ENCODE data around the gene CNRIP1.

GRCh38 chr2:66583538-66584064 is 148.7 kb downstream of the MEIS1 start:
- RRBS: no CpG with 5 or more reads among the region's 11 CpGs

- RRBS: no CpG with 5 or more reads among the region's 4 CpGs
Observed at GRCh38 chr2:66625576-66625963, 190.6 kb downstream of the MEIS1 start.

DNA sequence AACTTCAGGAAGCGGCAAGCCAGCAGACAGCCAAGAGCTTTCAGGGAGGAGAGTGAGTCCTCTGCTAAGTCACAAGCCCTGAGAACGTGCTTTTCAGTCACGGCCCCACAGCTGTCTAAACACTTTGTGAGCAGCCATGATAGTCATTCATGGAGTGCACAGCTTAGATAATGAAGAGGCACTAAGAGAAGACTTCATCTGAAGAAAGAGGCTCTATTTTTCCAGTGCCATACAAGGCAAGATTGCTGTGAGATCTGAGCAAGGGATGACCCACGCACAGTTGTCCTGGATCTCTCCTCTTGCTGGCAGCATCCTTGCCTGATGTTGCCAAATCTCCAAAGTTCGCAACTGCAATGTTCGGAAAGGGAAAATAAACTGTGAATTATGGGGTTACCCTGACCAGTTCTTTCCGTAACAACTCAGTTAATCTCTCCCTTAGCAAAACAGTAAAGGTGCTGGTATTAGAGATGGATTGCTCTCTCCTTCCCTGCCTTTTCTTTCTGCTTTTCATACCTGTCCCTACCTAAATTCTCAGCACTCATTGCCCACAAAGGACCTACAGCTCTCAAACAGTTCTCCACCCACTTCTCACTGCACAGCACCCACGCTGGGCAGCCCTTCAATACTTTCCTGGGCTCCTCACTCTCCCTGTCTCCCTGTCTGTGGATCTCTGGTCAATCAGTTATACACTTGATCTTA is 418.8 kb downstream of the MEIS1 start:
- RRBS: no CpG with 5 or more reads among the region's 8 CpGs

GRCh38 chr2:67065260-67065501 is 332.0 kb upstream of the ETAA1 start:
- RRBS: no CpG with 5 or more reads among the region's 2 CpGs

DNA sequence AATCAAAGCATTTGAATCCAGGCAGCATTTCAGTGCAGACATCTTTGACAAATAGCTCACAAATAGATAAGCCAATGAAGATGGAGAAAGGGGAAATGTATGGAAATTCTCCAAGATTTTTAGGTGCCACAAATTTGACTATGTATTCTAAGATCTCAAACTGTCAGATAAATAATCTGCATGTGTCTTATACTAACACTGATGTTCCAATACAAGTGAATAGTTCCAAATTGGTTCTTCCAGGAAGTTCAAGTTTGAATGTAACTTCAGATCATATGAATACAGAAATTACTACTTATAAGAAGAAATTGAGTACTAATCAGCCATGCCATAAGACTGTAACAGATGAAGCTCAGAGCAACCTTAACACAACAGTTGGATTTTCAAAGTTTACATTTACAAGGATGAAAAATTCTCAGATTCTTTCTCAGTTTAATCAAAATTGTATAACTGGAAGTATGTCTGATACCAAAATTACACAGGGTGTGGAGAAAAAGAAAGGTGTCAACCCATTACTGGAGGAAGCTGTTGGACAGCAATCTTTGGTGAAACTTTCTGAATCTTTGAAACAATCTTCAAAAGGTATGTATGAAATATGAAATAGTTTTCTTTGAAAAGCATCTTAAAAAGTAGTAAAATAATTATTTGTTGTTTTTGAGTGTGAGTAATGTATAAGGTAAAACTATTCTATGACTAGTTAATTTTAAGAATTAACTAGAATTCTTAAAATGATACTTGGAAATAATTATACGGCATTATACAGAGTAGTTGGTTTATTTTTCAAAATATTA is 7.8 kb downstream of the ETAA1 start:
- RRBS: no CpG with 5 or more reads among the region's 1 CpG

GRCh38 chr2:67666142-67666452 is 269.0 kb downstream of the ETAA1 start:
- RRBS: no CpG with 5 or more reads among the region's 3 CpGs

DNA sequence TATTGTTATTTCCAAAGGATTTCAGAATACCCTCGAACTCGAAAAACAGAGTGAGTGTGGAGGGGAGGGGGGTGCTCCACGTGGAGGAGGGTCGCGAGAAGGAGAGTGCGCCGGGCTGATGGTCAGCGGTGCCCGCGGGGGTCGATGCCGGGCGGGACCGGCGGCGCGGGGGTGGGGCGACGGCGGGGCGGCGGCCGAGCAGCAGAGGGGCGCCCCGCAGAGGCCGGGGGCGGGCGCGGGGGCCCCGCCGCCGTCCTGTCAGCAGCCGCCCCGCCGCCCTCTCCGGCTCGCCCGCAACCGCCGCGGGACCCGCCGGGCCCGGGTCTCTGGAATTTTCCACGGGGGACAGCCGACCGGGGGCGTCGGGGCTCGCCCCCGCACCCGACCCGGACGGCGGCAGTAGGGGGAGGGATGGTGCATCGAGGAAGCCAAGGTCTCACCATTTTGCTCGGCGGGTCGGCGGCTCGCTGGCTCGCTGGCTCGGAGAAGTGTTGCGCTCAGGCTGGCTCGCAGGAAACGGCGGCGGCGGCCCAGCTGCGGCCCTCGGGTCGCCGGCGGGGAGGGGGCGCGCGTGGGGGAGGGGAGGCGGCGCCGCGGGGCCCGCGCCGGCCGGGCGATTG is 537 bp downstream of the PPP3R1 start:
- RRBS: 2% methylated on average over 38 of the region's 86 CpGs

DNA sequence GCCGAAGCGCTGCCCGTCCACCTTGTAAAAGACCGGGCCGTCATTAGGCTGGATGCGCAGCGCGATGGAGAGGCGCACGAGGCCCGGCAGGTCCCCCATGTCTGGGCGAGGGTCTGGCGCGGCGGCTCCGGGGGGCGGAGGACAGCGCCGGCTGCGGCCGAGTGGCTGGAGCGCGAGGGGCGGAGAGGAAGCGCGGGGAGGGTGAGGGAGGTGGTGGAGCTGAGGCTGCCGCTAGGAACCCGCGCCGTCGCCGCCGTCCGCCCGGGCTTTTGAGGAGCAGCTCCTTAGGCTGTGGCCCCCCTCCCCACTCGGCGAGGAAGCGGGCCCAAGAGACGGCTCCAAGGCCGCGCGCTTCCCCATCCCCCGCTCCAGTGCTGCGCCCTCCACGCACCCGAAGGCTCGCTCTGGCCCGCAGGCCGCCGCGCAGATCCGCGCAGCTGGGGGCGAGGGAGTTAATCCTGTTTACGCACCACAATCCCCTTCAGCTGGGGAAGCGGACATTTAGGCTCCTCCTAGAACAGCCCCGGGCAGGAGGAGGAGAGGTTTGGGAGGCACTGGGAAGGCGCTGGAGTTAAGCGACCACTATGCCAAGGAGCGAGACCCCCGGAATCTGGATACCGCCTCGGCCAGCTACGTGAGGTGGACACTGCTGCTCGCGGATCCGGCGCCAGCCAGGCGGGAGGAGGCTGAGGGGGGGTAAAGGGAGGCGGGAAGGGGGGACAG is at the start of gene CNRIP1:
CNRIP1 (minus strand) TSS at position 648 of the 723 bp plus-strand sequence.
- RRBS: 1% methylated on average over 35 of the region's 70 CpGs

GRCh38 chr2:68389828-68390262 is 24.8 kb downstream of the PLEK start:
- RRBS: no CpG with 5 or more reads among the region's 3 CpGs

DNA sequence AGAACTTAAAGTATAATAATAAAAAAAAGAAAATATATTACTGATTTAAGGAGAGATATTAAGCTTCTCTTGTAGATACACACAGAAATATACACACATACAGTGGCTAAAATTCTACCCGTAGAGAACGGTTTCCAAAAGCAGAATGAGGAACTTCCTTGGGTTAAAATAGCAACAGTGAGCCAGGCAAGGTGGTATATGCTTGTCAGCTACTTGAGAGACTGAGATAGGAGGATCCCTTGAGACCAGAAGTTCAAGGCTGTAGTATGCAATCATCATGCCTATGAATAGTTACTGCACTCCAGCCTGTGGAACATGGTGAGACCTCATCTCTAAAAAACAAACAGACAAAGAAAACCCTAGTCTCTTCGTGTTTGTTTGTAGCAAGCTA is 46.2 kb downstream of the PLEK start:
- RRBS: no CpG with 5 or more reads among the region's 3 CpGs

GRCh38 chr2:68438648-68439173 is 28.4 kb downstream of the FBXO48 start:
- RRBS: no CpG with 5 or more reads among the region's 5 CpGs

GRCh38 chr2:68512844-68513924 is 45.8 kb downstream of the APLF start:
- RRBS: no CpG with 5 or more reads among the region's 2 CpGs

DNA sequence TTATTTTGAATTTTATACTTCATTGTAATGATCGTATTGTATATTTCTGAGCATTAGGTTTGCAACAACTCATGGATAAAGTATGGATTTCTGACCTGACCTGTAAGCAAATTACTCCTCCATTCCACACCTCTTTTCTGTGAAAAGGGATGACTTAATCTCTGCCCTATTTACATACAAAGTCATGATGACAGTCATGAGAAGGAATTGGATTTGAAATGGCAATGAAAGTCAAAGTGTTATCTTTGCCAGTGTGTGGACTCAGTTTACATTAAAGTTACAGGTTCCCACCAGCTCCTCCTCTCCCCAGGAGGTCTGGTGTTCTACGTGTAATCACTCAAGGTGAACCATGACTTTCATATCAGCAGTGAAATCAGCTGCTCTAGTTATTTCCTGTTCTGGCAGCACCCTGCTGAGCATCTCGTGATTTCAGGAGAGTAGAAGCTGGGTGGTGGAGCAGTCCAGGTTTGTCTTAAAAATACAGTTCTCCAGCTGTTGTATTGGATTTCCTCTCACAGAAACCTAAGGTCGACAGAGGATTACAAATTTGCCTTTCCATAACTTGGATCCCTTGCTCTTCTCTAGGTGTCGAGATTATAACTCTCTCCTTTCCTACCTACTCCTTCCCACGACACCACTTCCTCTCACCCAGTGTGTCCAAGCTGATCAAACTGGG is 13.2 kb upstream of the ARHGAP25 start:
- RRBS: no CpG with 5 or more reads among the region's 6 CpGs

GRCh38 chr2:68737684-68738219 is 3.1 kb downstream of the ARHGAP25 start:
- RRBS: no CpG with 5 or more reads among the region's 2 CpGs

- RRBS: no CpG with 5 or more reads among the region's 2 CpGs
Observed at GRCh38 chr2:68739239-68739683, 4.7 kb downstream of the ARHGAP25 start.

GRCh38 chr2:68767081-68768045 is 32.8 kb downstream of the ARHGAP25 start:
- RRBS: no CpG with 5 or more reads among the region's 18 CpGs

DNA sequence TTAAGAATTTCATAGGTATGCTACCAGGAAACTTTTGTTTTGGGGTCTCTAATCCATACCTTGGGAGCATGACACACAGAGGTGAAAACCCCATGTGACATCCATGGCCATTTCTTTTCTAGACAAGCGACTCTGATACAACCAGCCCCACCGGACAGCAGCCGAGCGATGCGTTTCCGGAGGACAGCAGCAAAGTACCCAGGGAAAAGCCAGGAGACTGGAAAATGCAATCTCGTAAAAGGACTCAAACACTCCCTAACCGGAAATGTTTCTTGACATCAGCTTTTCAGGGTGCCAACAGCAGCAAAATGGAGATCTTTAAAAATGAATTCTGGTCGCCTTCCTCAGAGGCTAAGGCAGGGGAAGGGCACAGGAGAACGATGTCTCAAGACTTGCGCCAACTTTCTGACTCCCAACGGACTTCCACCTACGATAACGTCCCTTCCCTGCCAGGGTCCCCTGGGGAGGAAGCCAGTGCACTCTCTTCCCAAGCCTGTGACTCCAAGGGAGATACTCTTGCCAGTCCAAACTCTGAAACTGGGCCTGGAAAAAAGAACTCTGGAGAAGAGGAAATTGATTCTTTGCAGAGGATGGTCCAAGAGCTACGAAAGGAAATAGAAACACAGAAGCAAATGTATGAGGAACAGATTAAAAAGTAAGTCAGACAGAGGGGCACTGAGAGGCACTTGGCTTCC is 48.8 kb downstream of the BMP10 start:
- RRBS: 62% methylated on average over 3 of the region's 15 CpGs

DNA sequence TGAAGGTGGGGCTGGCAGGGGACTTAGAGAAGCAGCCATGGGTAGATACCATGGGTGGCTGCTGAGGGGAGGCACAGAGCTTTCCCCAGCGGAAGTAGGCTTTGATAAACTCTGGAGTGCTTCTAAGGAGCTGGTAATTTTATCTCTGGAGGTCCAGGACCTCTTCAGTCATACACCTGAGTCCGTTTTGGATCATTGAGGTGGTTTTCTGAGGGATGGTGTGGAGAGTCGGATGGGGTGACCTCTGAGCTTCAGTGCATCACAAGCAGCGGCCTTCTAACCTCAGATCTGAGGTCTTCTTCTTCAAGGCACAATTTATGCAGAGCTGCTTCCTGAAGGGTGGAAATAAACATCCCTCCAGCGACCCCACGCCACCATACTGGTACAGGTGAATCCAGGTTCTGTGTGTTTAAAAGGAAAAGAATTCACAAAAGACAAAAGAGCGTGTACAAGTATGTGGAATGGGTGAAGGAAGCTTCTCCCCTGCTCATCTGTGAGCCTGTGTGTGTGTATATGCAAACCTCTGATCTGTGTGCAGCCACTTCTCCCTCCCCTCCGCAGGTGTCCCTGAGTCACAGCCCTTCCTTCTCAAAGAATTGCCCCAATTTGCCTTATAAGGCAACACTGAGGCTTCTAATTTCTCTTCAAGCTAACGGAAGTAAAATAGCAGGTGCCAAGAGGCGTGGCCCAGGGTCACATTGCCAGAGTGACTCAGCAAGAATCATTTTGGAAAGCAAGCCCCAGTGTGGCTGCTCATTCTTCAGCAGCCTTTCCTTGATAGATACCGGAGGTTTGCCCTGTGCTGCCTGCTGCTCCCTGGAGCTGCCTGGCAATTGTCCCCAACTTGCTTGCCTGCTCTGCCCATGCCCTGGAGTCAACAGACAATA is 37.0 kb upstream of the BMP10 start:
- RRBS: no CpG with 5 or more reads among the region's 11 CpGs